OCI-LY7 (cell line): ENCODE measurements around the gene TNP2.

DNA sequence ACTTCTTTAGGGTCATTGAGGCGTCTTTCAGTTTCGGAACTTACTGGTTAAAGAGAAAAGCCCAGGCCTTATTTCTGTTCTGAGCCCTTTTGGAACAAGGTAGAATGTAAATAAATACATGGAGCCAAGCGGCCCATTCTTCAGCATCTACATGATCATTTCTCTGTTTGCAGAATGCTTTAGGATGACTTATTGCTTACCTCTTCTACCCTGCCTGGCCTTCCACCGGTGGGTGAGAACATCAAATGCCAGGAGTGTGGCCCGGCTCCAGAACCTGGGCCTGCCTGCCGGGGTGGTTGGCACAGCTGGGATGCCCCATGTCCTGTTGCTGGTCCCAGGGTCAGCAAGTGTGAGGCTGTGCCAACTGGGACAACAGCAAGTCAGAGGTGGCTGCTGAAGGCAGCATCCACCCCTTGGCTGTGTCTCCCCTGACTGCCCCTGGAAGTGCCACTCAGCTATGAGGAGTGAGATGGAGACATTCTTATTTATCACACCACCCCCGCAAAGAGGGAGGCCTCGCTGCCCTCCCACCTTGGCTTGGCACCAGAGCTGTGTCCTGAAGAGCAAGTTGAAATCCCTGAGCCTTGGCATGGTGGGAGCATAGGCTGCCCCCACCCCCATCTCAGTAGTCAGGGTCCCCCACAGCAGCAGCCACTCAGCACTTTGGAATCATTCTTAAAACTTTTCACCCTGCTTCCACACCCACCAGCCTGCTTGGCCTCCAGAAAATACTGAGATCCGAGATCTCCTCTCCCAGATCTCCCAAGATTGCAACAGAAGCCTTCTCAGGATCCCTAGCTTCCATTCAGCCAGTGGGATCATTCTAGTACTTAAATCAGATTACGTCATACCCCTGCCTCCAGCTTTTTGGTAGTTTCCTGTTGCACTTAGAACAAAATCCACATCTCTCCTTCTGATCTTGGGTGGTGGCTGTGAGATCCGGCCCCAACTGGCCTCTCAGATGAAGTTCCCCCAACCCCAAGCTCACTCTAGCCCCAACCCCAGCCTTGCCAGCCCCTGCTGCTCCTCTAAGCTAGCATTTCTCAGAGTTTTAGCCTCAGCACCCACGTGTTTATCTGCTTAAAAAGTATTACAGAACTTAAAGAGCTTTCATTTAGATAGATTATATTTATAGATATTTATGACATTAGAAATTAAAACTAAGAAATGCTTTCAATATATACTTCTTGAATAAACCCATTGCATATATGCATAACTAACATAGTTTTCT, 127.5 kb downstream of the SOCS1 start:
- PRO-cap = no peak
- RAMPAGE, long total RNA = no peak

DNA sequence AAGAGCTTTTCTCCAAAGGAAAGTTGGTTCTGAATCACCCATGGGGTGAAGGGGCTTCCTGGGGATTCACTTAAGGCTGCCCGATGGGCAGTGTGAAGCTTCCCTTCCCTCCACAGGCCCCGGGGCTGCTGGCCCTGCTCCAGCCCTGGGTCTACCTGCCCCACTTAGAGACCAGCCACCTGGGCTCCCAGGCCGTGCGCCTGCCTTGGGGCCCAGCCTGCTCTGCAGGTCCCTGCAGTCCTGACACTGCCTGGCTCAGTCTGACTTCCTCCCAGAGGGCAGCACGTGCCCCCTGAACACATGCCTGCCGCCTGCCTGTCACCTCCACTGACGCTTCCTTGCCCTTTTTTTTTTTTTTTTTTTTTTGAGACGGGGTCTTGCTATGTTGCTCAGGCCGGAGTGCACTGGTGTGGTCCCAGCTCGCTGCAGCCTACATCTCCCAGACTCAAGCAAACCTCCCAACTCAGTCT, 72.6 kb downstream of the SOCS1 start:
- PRO-cap = no peak
- RAMPAGE, long total RNA = no peak

GRCh38 chr16:11250959-11251779, 4.8 kb downstream of the SOCS1 start:
- PRO-cap = no peak
- RAMPAGE, long total RNA = no peak

GRCh38 chr16:11251919-11252869, 3.8 kb downstream of the SOCS1 start:
- PRO-cap = no peak
- RAMPAGE, long total RNA = no peak

DNA sequence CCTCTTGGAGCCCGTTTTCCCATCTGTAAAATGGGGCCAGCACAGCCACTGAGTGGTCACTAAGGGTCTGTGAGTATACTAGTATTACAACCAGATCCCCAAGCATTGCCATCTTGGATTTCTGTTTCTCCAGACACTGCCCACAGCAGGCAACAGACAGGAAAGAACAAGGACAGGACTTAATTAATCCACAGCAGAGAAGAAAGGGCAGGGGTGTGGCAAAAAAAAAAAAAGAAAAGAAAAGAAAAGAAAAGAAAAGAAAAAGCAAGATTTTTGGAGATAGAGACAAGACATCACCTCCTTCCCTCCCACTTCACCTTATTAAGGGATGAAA, 3.2 kb downstream of the SOCS1 start:
- PRO-cap = no peak
- RAMPAGE, long total RNA = no peak

DNA sequence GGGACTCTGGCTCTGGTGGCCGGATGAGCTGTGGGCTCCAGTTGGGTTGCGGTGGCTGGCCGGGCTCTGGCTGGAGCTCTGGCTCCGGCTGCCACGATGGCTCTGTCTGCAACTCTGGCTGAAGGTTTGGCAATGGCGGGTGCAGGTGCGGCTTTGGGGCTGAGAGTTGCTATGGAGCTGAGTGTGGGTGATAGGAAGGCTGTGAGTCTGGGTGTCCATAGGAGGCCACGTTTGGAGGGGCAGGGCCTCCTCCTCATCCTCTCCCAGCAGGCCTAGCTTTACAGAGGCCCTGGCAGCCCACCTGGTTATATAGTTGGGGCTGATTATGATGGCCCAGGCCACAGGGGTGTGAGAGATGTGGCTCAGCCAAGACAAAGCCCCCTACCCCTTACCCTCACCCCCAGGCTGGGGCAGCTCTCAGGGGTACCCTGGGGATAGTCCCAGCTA, at the start of gene TNP2:
Gene TNP2, minus strand, starts transcription at position 282 of the 447 bp plus-strand sequence.
- PRO-cap = no peak
- RAMPAGE, long total RNA = no peak

GRCh38 chr16:11303385-11303832, 22.3 kb upstream of the PRM1 start:
- PRO-cap = no peak
- RAMPAGE, long total RNA = no peak

- PRO-cap = no peak
- RAMPAGE, long total RNA = no peak
Observed at GRCh38 chr16:11312573-11313030, 31.5 kb upstream of the PRM1 start.

DNA sequence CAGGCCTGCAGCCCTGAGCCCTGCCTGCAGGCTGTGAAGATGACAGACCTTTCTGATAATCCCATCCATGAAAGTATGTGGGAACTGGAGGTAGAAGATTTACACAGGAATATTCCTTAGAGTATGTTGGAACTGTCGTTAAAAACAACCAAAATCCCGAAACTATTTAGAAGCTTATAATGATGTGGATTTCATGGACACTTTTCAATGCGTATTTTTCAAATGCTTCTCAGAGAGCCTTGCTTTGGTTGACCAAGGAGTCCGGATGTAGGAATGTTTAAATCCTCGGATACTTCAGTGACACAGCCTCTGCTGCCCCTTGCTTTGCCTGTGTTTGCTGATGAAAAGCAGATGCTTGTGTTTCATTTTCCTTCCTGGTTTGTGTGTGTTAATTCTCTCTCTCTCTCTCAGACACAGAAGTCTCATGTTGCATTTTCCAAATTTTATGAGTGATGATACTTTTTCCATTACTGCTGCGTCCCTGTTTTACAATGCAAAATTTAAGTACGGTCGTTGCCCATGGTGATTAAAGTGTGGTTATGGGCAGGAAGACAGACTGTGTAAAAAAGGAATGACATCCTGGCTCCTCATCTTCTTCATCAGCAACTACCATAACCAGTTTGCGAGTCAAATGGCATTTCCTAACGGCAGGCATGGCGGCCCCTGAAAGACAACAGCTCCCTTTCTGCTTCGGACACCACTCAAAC, 5.6 kb downstream of the RMI2 start:
- PRO-cap = no peak
- RAMPAGE, long total RNA = no peak

DNA sequence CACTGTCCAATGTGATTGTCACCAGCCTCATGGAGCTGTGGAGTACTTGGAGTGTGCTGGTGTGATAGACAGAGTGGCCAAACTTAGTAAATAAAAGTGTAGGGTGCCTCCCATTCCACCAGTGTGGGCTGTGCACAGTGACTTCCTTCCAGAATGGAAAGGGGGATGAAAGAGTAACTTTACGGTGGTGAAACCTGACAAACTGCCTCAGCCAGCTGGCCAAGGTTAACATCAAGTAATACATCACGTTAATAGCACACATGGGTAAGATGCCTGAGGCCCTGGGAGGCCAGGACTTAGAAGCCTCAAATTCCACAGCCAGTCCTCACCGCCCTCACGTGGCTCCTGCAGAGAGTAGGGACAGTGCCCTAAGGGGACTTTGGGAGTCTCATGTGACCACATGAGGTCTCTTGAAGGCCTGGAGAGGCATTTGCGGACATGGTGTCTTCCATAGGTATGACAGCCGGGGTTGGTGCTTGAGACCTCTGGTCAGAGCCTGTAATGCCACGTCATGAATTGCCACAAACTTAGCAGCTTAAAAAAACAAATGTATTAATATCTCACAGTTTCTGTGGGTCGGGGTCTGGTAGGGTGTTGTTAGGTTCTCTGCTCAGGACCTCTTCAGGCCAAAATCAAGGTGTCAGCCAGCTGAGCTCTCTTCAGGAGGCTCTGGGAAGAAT, 14.2 kb downstream of the RMI2 start:
- PRO-cap = no peak
- RAMPAGE, long total RNA = no peak

- PRO-cap = no peak
- RAMPAGE, long total RNA = no peak
Observed at GRCh38 chr16:11553435-11554022, 26.5 kb upstream of the ENSG00000188897 start.

DNA sequence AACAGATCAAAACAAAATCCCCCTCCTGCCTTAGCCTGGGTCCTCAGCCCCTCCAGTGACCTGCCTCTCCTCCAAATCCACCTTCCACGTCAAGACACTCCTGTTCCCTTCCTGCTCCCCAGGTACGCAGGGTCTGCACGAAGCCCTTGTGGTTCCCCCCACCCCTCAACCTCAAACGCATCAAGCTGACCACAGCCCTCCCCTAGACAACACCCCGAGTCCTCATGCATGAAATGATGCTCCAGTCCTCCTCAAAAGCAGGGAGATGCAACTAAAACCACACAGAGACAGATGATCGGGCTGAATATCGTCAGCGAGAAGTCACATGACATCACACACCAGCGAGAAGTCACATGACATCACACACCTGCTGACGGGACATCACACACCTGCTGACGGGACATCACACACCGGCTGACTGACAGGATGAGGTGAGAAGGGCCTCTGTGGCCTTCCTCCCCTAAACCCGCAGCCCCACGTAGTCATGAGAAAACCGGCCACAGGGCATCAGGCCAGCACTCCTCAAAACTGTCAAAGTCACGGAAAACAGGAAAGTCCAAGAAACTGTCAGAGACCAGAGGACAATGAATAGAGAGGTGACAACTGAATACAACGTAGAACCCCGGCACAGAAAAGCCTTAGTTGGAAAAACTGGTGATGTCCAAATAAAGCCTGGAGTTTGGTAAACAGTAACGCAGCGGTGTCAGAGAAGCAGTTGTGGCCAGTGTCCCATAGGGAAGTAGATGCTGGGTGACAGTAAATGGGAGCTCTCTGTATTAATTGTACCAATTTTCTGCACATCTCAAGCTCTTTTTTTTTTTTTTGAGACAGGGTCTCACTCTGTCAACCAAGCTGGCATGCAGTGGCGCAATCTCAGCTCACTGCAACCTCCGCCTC, 14.3 kb downstream of the LITAF start:
- PRO-cap = no peak
- RAMPAGE, long total RNA = no peak

- PRO-cap = no peak
- RAMPAGE, long total RNA = no peak
Observed at GRCh38 chr16:11675390-11676457, 7.5 kb downstream of the SNN start.

DNA sequence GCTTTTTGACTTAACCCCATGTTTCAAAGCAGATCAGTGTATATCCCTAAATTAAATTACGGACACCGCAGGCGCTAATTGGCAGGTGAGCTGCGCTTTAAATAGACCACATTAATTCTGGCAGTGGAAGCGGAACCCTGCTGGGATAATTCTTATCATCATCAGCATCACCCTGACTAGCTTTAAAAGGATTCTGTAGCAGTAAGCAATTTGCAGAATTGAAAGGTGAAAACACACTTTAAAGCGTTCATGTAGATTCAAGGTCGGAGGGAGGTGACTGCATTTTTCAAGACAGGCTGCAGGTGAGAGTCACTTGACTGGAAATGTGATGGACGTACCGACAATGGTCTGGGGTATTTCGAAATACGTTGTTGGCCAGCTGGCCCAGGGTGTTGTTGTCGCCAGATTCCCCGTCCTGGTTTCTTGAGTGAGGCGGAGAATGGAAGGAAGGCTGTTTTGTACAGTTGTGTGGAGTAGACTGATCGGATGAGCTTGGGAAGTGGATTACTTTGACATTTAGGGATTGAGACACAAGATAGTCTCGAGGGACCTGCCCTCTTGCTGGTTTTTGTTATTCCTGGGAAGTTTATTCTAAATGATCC, 62.1 kb downstream of the SNX29 start:
- PRO-cap = no peak
- RAMPAGE, long total RNA = no peak

DNA sequence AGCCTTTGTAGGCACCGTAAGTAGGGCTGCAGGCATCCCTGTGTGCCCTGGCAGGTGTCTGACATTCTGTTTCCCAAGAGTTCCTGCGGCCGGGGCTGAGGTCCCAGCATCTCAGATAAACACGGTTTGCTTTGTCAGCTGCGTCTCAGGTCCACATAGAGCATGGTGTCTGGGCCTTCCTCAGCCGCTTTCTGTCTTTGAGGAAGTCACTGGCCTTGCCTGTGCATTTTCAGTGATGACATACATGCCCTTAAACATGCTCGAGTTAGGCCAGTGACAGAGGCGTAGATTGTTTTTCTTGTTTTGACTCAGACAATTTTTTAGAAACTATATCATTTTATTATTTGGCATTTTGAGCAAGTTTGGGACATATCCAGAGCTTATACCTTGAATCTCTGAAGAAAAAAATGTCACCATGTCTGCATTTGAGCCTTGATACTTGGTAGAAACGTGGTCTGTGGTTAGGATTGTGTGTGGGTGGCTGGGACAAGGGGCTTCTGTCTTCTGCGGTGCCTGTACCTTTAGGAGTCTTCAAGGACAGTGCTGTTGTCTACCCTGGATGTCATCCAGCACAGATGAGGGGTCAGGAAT, 105.8 kb downstream of the SNX29 start:
- PRO-cap = no peak
- RAMPAGE, long total RNA = no peak

- PRO-cap = no peak
- RAMPAGE, long total RNA = no peak
Observed at GRCh38 chr16:12088083-12088623, 111.6 kb downstream of the SNX29 start.

GRCh38 chr16:12091564-12092064, 115.1 kb downstream of the SNX29 start:
- PRO-cap = no peak
- RAMPAGE, long total RNA = no peak

GRCh38 chr16:12141392-12141748, 164.8 kb downstream of the SNX29 start:
- PRO-cap = no peak
- RAMPAGE, long total RNA = no peak

- PRO-cap = bidirectional peak, plus-strand start at chr16:12147965, minus-strand start at chr16:12147787
- RAMPAGE, long total RNA = no peak
Observed at GRCh38 chr16:12147546-12148607, 171.3 kb downstream of the SNX29 start.

DNA sequence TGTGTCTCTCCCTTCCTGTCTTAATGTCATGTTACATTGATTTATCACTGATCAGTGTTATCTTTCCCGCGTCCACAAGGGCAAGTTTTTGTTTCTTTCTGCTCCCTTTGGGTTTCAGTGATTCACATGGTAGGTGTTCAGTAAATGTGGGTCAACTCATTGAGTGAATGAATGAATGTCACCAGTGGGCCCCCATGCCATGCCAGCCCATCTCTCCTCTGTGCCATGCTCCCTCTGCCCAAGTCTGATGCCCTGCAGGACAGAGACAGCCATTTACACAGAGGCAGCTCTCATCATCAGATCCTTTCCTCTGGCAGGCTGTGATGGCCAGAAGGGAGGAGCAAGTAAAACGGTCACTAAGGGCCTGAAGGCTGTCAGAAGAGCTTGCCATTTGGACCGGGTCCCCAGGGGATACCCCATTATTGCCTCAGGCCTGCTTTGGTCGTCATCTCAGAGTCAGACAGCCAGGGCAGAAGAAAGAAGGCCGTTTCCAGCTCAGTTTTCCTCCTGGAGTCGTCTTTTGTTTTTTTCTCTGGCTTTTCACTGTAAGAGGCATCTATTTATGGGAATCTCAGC, 386.3 kb downstream of the SNX29 start:
- PRO-cap = no peak
- RAMPAGE, long total RNA = no peak